Fibroblast of villous mesenchyme (primary cell): ENCODE measurements around the gene RFX1.

DNA sequence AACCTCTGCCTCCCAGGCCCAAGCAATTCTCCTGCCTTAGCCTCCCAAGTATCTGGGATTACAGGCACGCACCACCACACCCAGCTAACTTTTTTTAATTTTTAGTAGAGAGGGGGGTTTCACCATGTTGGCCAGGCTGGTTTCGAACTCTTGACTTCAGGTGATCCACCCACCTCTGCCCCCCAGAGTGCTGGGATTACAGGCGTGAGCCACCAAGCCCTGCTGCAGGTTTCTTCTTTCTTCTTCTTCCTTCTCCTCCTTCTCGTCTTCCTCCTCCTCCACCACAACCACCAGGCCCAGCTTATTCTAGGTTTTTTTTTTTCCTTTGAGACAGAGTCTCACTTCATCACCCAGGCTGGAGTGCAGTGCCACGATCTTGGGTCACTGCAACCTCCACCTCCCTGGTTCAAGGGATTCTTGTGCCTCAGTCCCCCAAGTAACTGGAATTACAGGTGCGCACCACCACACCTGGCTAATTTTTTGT lies 7.1 kb downstream of the BEST2 start:
- CAGE, long polyA plus RNA: no peak

DNA sequence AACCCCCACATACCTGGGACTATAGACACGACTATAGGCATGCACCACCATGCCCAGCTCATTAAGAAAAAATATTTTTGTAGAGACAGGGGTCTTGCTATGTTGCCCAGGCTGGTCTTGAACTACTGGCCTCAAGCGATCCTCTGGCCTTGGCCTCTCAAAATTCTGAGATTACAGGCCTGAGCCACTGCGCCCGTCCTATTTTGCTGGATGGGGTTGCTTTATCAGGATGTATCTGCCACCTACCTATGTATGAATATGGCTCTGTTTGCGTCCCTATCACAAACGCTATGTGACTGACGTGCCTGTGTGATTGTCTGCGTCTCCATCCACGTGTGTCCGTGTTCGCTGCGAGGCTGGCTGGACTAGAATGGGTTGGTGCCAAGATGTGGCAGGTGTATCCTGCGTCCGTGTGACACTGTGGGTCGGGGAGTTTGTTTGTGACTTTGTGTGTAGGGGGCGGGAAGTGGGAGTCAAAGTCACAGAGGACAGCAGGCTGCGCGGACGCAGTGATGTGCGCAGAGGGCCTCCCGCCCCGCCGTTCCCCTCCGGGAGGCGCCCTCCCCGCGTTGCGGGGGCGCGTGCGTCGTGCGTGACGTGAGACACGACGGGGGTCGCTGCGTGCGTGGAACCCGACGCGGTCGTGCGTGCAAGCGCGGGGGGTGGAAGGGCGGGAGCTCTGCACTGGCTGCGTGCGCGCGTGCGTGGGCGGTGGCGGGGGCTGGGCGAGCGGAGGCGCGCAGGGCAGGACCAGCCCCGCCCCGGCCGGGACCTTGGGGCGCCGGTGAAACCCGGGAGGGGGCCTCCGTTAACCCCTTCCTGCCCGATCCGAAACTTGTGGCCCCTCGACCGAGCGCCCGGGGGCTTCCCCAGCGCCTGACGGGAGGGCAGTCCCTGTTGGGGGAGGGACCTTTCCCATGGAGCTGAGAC lies 6.9 kb upstream of the HOOK2 start:
- CAGE, long polyA plus RNA: no peak

- CAGE, long polyA plus RNA: no peak
Observed at GRCh38 chr19:12799736-12800706, 1.6 kb downstream of the PRDX2 start.

GRCh38 chr19:12833409-12834057 lies 846 bp downstream of the RTBDN start:
- CAGE, long polyA plus RNA: no peak

- CAGE, long polyA plus RNA: no peak
Observed at GRCh38 chr19:12996546-12997032, 1.3 kb downstream of the NFIX start.

GRCh38 chr19:13010743-13011303 lies 15.5 kb downstream of the NFIX start:
- CAGE, long polyA plus RNA: no peak

DNA sequence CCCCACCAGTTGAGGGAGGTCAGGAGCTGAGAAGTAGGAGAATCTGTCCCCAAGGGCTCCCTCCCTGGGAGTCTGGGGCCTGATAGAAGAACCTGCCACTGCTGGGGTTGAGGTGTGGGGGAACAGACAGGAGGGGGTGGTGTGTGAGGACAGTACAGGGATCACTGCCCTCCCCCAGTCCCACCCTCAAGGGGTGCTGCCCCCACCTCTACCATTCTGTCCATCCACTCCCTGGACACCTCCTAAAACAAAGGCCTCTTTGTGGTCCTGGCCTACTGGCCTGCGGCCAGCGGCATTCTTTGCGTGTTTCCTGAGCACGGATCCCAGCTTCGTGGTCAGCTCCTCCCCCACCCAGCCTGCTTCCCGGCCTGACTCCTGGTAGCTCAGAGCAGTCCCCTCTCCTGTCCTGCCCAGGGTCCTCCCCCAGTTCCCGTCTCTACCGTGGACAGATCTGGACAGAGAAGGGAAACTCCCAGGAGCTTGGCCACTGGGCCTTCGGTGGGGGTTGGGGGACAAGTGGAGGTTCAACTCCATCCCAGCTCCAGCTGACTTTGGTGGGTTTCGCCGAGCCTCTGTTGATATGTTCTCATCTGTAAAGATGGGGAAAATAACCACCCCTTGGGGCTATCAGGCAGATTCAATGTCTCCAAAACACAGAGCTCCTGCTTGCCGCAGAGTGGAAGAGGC lies 48.8 kb downstream of the LYL1 start:
- CAGE, long polyA plus RNA: no peak

DNA sequence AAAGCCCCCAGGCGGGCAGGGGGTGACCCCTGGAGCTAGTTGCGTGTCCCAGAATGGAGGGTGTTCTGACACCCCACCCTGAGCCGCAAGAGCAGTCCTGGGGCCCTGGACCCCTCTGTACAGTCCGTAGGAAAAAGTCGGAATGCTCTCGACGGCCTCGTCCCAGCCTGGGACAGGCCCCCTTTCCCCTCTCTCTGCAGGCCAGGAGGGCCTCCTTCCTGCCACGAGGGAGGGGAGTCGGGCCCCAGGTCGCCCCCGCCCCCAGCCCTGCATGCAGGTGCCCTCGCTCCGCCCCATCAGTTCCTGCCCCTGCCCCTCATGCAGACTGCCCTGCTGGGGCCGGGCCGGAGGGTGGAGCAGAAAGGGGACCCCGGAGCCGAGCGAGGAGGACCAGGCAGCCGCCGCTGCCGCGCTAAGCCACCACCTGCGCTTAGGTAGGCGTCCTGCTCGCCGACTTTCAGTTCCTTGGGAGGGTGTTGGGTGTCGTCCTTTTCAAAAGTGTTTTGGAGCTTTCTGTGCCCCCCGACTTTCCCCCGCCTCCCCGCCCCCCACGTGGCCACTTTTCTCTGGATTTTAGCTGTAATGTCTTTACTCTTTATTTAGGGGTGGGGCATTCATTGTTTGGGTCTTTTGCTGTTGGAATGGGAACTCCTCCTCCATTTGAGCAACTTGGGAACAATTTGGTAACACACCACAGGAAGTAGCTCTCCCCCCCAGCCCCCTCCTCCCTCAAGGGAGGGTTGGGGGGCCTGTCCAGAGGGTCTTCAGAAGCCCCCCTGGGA lies 7.2 kb downstream of the LYL1 start:
- CAGE, long polyA plus RNA: no peak

DNA sequence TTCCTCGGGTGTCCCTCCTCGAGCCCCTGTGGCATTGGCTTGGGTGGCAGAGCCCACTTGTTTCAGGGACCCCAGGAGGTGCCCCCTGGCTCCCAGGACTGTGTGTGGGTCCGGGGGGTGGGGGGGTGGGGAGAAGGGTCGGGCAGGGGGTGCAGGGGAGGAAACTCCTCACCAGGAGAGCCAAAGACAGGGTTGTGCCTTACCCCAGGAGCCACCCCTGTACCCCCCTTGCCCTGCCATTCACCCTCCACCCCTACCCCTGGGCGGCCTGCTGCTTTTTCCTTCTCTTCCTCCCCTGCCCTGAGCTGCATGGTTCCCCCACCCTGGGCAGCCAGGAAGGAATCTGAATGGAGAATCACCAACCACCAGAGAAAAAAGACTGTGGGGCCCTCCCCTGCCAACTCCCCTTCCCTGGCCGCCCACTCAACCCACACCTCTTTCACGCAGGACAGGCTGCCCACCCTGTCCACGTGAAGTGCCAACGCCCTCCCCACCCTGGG lies 9.6 kb downstream of the STX10 start:
- CAGE, long polyA plus RNA: no peak

DNA sequence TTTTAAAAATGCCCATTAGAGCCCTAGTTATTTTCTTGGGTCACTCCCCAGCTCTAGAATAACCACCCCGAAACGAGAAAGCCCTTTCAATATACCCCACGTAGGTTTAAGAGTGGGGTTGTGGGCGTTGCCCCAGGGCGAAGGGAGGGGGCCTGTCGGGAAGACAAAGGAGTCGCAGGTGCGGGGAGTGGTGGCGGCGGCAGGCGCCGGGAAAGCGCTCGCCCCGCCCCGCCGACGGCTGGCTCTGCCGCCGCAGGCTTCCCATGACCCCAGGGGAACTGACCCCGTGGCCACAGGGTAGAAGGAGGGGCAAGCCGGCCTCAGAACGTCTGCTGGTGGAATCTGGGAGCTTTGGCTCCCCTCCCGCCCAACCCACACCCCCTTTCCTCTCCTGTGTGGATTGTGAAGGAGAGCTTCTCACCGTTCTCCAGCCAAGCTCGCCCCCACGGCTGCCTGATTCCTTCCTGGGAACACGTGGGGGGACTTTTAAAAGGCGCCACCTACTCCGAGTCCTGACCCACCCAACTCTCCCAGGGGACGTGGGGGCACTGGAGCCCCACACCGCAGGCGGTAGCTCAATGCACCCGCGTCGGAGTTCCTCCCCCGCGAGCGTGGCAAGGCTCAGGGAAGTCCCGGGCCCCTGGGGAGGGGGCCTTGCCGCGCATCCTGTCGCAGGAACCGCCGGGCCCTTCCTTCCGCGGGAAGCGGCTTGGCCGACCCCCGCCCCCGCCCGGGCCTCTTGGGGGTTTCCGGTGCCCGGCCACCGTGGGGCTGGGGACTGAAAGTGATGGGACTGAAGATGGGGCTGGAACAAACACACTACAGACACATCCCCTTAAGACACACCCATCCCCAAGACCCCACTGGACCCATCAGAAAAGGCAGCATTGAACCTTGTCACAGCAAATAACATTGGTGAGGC lies 5.5 kb downstream of the IER2 start:
- CAGE, long polyA plus RNA: no peak

DNA sequence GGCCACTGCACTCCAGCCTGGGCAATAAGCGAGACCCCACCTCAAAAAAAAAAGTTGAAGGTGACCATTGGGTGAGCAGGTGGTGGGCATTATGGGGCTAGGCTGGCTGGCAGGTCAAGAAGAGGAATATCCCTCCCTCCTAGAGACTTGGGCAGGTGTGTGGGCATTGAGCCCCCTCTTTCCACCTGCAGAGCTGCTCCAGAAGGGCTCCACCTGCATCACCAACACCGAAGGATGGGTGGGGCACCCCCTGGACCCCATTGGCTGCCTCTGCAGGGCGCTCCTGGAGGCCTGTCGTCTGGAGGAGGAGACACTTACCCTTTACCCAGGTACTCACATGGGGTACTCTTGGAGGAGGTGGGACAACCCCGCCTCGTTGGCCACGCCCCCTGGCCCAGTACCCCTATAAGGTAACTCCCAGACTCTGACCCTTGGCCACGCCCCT lies 21.8 kb downstream of the ZSWIM4 start:
- CAGE, long polyA plus RNA: no peak

- CAGE, long polyA plus RNA: no peak
Observed at GRCh38 chr19:13834667-13835089, 39.4 kb downstream of the ZSWIM4 start.

DNA sequence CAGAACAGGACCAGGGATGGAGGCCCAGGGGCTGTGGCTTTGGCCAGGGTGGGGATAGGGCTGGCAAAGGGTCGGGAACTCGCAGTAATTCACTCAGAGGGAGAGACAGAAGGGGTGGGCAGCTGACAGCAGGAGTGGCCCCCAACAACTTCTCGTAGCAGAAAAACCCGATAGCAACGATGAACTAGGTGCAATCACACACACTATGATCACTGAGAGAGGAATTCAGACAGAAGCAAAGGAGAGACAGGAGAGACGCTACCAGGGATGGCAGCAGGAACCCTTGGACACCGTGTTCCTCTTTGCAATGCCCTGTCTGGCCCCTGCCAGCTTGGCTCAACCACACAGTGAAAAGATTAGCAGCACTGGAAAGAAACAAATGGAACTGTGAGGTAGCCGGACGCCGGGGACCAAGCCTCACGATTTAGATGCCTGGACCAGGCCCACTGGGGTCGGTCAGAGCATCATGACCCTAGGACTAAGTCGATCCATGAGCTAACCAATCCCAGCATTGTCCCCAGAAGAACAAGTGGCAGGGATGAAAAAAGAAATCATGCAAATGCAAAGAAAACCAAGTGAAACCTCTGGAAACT lies 23.6 kb downstream of the DCAF15 start:
- CAGE, long polyA plus RNA: no peak

GRCh38 chr19:14006182-14006868 lies at the start of gene RFX1:
TSS of gene RFX1 (minus strand) at chr19:14006320.
- CAGE, long polyA plus RNA: no peak

DNA sequence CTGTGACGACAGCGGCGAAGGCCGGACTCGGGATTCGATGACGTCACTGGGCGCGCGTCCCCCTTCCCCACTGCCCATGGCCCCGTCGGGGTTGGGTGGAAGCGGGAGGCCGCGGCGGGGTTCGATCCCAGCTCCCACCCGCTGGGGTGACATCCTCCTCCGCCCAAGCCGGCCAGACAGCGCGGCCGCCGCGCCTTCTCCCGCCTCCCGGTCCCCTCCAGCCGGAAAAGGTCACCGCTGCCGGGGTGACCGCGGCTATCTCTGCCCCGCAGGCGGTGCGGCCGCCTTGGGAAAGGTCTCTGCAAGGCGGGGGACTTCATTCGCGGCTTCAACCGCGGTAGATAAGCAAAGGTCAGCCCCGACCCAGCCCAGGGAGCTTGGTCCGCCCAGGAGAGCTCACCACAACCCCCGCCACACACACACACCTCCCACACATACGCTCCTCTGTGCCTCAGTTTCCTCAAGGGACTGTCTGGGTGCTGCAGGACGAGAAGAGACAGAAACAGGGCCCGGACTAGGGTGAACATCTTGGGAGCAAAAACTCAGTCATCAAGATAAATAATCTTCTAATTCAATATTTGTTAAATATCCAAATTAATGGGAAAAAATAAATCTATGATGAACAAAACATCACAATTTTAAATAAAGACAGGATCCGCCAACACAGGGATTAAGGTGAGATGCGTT lies 892 bp upstream of the RFX1 start:
- CAGE, long polyA plus RNA: no peak

DNA sequence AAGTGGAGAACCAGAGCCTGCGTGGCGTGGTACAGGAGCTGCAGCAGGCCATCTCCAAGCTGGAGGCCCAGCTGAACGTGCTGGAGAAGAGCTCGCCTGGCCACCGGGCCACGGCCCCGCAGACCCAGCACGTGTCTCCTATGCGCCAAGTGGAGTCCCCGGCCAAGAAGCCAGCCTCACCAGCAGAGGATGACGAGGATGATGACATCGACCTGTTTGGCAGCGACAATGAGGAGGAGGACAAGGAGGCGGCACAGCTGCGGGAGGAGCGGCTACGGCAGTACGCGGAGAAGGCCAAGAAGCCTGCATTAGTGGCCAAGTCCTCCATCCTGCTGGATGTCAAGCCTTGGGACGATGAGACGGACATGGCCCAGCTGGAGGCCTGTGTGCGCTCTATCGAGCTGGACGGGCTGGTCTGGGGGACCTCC lies 1.9 kb upstream of the MISP3 start:
- CAGE, long polyA plus RNA: no peak

GRCh38 chr19:14096374-14096827 lies 10.8 kb upstream of the C19orf67 start:
- CAGE, long polyA plus RNA: no peak

DNA sequence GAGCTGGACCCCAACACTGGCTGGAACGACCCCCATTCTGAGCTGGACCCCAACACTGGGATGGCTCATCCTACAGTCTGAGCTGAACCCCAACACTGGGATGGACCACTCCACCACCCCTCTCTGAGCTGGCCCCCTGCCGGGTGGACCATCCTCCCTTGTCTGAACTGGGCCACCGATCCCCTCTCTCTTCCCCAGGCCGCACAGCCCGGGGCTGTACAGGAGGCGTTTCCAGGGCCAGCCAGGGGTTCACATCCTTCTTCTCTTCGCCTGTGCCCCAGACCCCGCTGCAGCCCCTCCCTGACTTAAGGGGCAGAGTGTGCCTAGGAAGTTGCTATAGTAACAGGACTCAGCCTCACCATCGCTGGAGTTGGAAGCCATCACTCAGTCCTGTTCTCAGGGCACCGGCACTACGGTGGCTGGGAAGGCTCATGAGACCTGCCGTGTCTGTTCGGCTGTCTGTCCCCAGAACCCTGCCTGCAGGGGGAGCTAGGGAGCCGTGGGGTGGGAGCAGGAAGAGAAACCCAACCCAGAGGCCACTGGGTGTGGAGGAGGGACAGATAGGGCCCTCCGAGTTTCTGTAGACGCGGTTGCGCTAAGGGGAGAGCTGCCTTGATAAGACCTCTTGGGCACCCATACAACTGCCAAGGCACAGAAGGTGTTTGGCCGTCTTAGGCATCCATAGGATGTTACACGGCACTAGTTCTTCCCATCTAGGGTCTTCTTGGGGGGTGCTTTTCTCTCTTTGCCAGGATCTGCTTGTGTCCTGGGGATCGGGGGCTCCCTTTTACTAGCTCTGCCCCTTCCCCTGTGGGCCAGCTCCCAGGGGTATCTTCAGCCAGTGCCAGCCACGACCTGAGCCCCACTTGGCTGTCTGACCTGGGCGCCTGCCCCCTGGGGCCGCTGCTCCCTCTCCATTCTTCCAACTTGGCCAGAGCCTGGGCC lies 3.5 kb downstream of the PRKACA start:
- CAGE, long polyA plus RNA: no peak

- CAGE, long polyA plus RNA: no peak
Observed at GRCh38 chr19:14117948-14119192, 808 bp upstream of the PRKACA start.

DNA sequence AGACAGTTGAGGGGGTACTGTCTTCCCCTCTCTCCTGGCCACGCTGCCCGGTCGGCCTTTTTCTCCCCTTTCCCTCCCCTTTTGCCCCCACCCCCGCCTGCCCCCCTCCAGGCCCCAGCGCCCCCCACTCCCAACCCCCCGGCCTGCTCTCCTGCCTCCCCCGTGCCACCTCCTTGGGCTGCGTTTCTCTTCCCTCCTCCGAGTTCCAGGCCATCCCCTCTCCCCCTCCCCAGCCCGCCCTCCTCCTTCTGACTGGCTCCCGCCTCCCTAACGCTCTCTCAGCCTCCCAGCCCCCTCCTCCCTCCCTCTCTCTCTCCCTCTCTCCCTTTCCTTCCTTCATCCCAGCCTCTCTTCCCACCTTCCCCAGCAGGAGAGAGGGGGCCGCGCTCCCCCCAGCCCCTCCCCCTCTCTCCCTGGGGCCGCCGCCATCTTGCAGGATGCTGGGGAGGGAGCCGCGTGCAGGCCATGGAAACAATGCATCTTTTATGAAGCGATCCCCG lies 42.5 kb upstream of the ADGRL1 start:
- CAGE, long polyA plus RNA: no peak